Cardiac fibroblast (primary cell): ENCODE measurements around a stretch of chr10.

GRCh38 chr10:3567397-3567750 is 217.6 kb downstream of the KLF6 start:
- RRBS: no CpG with 5 or more reads among the region's 5 CpGs

DNA sequence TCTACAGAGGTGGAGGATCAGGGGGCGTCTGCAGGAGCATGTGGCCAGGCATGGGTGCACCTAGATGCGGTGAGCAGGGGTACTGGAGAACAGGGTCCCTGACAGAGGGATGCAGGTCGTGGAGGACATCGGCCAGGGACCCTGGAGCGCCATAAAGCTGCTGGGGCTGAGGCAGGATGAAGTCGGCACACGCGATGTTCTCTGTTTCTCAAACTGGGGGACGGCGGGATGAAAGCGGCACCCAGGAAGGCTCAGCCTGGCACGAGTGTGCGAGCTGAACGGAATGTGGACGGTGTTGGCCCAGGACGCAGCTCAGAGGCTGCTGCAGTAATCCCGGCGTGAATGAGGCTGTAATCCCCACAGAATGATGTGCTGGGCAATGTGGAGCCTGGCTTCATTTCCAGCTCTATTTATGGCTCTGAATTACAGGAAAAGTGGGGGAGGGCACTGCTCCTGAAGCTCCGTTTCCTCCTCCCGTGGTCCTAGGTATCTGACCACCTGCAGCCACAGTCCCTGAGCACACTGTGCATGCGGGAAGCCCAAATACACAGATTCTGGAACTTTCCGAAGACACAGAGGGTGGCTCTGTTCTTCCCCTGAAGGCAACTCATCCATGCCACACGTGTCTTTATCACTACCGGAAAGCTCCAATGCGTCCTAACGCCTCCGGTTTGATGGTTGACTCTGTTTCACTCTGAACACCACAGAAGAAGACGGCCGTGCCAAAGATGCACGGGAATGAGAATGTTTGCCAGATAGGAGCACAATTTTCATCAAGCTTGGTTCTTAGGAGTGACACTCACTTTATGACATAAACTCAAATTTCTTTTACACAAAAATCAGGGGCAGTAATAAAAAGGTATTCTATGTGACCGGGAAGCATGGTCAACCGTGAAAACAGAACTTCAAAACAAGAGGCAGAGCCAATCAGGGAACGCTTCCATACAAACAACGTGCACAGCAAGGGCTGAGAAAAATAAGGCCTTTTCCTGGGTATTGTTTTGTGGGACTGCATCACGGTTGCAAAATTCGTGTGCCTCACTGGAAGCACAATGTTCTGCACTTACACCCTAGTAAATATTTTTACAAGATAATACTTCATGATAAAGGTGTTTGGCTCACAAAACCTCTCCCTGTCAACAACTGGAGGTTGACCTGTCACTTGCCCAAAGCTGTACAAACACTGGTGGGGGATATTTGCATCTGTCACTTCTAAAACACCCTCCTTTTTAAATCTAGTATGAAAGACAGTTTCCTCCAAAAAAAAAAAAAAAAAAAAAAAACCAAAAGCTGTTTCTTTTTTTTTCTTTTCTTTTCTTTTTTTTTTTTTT is 37.4 kb downstream of the KLF6 start:
- RRBS: no CpG with 5 or more reads among the region's 36 CpGs

- RRBS: no CpG with 5 or more reads among the region's 9 CpGs
These were observed 30.1 kb downstream of the KLF6 start for GRCh38 chr10:3754809-3755460.

DNA sequence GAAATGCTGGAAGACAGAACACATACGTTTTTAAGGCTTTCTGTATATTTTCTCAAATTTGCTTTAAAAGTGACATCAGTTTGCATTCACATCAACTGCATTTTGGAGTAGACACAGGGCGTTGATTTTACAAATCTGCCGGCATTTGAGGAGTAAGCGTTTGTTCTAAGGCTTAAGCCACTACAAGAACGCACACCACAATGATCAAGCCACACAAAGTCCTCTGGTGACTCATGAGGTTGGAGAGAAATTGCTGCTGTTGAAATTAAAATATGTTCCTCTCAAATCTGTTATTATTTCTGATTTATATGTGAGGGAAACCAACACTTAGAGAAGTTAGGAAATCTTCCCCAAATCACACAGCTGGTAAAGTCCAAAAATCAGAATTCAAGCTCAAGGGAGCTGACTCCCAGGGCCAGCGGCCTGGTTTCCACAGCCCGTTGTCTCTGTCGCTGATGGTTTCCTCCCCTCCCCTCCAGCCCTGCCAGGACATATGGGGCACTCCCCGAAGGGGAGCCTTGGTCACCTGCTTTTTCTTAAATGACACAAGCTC is 29.0 kb upstream of the KLF6 start:
- RRBS: no CpG with 5 or more reads among the region's 9 CpGs

DNA sequence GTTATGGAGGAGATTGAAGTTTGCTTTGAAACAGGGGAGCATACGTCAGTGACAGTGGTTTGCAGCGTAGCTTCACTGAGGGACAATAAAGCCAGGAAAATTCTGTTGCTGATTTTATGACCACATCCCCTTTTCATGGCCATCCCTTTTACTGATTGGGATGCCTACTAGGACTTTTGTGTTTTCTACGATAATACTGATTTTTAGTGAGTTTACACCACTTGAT is 64.2 kb upstream of the KLF6 start:
- RRBS: no CpG with 5 or more reads among the region's 3 CpGs

- RRBS: no CpG with 5 or more reads among the region's 10 CpGs
These were observed 68.5 kb upstream of the KLF6 start for GRCh38 chr10:3853417-3854055.

DNA sequence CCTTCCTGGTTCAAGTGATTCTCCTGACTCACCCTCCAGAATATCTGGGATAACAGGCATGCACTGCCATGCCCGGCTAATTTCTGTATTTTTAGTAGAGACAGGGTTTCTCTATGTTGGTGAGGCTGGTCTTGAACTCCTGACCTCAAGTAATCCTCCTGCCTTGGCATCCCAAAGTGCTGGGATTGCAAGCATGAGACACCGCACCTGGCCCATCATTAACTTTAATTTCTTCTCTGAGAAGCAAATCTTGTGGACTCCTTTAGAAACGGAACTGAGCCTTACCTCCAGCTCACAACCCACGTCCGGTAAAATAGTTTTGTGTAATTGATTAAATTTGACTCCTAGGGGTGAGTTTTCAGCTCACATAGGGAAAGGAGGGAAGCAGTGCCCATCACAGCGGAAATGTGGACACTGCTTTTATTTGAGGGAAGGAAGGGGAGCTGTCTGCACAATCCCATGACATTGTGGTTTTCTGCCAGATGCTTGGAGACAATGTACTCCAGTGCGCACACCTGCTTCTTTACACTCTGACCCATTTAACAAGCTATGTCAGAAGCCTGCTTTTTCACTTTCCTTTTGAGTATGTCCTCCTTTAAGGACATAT is 89.9 kb upstream of the KLF6 start:
- RRBS: no CpG with 5 or more reads among the region's 7 CpGs

DNA sequence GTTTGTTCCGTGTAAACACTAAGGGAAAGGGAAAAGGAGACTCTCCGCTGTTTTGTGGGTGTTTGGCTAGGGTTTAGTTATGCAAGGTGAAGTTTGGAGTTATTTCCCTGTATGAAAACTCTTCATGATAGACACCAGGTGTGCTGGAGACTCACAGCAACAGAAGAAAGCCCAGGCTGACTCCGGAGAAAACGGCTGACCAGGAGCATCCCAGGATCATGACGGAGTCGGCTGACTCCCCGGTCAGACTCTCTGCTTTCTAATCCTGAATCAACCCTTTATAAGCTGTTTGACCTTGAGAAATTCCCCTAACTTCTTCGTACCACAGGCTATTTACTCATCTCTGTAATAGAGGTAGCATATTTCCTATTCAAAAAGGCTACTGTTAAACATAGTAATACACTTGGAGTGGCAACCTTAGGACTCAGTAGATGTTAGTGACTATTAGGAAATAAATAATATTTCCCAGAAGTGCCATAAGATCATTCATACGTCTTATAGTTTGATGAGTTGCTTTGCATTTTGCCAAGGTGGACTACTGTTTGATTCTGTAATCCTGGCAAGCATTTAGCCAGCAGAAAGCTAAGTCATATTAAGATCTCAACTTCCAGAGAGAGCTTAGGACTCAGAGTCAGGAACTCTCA is 94.3 kb upstream of the KLF6 start:
- RRBS: 89% methylated on average over 5 of the region's 9 CpGs

DNA sequence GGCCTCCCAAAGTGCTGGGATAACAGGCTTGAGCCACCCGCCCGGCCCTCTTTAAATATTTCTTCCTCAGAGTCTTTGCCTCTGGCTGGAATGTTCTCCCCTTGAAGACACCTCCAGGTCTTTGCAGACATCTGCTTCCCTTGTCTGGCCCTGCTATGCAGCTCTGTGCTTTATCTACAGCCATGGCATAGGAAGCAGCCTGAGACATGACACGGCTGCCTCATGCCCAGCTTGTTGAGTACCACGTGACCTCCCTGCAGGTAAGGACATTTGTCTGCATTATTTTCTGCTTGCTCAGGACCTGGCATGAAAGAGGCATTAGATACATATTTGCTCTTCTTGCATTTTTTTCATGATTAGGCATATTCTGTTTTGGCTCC is 113.8 kb upstream of the KLF6 start:
- RRBS: no CpG with 5 or more reads among the region's 4 CpGs

GRCh38 chr10:4240880-4241454 is 456.0 kb upstream of the KLF6 start:
- RRBS: no CpG with 5 or more reads among the region's 4 CpGs

DNA sequence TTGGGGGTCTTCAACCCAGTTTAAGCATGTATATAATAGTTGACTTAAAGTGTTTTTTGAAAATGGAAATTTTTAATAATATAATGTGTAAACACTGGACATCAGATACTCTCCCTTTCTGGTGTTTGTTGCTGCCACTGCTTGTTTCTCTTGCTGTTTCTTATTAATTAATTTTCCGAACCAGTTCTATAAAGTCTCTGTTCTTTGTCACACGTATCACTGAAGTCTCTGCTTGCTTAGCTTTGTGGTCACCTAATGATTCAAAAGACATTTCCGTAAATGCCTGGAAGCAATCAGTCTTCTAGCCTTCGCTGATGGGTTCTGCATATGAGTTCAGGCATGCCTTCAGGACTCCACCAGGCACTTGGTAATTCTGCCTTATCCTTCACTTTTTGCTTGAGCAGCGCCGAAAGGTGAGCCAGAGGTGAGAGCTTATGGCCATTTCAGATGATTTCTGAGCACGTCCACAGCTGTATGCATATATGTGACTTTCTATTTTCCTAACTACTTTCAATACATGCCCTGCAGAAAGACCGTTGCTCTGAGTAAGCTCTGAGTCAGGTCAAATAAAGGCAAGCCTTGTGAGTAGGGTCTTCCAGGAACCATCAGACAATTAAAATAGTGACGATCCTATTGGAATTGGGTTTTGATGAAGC is 154.6 kb upstream of the AKR1E2 start:
- RRBS: no CpG with 5 or more reads among the region's 9 CpGs

DNA sequence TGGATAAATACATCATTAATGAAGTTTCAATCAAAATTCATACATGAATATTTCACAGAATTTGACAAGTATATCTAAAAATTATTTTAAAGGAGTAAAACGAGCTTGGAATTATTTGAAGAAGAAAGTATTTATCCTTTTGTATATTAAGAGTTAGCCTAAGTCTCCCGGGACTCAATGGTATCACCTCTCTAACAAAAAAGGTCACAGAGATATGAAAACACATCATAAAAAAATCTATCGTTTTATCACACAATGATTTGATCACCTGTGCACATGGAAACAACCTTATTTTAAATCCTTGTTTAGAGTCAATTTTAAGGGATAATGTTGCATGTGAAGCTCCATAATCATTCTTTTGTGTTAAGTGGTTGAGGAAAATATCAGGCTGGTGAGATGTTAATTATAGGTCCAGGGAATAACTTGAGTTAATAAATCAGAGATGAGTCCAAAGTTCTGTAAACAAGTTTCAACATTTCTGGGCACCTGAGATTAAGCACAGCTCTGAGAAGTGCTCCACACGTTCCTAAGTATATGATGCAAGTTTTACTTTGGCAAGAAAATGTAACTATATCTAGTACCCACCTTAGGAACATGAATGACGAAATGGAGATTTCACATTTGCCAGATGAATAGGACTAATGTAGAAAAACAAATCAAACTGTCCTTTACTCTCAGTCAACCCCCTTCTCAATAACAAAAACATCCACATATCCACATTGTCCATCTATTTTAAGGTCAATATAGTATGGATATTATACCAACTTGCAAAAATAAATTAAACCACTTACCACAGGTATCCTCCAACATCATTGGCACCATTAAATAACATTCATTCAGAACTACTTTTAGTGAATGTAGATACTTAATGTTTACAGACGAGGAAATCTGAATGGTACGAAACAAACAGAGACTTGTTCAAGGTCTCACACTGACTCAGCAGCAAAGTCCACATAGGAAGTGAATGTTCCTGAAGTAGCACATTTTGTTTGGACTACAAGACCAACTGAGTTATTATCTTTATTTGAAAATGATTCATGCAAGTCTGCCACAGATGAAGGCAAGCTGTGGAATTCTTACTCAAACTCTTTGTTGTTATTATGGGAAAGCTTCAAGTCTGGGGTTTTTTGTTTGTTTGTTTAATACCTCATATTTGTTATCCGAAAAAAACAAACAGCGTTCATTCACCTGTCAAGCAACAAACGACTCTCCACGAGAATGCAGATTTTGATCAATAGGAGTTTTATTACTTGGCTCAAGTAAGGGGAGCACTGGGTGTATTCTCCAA is 148.3 kb upstream of the AKR1E2 start:
- RRBS: no CpG with 5 or more reads among the region's 11 CpGs

DNA sequence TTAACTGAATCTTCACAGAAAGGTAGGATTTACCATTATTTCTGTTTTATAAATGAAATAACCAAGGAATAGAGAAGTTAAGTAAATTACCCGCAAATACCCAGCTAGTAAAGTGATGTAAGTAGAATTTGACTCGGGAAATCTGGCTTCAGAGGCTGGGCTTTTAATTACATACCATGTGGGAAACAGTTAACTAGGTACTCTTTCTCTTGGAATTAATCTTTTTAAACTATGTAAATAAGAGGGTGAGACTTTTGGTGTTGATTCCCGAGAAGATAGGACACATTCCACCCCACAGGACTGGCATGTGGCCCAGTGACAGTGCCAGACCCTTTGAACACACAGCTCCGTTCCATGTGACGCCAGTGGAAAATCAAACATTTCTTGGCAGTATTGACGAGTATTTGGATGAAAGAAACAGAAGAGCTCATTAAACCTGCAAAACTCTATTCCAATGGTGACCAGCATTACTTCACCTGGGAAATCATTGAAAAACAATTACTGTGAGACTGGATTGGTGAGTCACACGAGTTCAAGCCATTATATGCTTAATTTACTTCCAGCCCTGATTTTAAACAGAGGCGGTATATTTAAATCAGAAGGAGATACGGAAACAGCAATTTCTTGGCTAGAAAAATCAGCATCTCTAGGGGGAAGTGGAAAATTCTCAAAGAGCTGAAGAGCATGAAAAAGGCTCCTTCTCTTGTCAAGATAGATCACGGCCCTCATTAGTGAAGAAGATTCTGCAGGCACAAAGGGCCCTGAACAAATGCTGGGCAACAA is 25.8 kb downstream of the AKR1E2 start:
- RRBS: no CpG with 5 or more reads among the region's 10 CpGs

DNA sequence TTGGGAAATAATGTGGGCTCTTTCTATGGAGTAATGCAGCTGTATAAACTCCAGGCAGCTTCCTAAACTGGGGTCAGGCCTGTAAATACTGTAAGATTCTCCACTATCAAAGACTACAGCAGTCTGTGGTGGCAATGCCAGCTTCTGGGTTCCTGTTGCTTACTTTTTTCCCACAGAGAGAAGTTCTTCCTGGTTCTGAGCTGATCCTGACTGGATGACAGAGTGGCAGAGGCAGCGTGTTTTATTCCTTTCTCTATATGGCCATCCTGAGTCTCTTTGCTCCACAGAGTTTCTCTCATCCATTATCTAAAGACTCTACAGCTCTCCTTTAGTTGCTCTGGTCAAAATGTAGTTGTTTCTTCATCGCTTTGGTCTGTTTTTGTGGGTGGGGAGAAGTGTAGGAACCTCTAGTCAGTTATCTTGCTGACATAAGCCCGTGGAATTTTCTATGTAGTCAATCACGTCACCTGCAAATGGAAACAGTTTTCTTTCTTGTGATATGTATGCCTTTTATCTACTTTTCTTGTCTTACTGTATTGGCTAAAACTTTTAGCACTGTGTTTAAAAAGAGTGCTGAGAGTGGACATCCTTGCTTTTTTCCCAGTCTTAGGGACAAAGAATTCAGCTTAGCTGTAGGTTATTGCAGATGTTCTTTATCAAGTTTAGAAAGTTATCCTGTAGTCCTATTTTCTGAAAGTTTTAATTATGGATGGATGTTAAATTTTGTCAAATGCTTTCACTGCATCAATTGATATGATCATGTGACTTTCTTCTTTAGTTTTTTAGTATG is 42.2 kb downstream of the AKR1E2 start:
- RRBS: no CpG with 5 or more reads among the region's 4 CpGs

DNA sequence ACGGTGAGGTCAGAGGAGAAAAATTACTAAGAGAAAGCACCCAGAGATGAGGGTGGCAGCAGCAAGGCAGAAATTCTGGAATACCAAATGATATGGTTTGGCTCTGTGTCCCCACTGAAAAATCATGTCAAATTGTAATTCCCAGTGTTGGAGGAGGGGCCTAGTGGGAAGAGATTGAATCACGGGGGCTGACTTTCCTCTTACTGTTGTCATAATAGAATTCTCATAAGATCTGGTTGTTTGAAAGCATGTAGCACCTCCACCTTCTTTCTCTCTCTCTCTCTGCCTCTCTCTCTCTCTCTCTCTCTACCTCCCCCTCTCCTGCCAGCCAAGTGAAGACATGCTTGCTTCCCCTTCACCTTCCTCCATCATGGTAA is 19.3 kb upstream of the AKR1C1 start:
- RRBS: no CpG with 5 or more reads among the region's 2 CpGs

DNA sequence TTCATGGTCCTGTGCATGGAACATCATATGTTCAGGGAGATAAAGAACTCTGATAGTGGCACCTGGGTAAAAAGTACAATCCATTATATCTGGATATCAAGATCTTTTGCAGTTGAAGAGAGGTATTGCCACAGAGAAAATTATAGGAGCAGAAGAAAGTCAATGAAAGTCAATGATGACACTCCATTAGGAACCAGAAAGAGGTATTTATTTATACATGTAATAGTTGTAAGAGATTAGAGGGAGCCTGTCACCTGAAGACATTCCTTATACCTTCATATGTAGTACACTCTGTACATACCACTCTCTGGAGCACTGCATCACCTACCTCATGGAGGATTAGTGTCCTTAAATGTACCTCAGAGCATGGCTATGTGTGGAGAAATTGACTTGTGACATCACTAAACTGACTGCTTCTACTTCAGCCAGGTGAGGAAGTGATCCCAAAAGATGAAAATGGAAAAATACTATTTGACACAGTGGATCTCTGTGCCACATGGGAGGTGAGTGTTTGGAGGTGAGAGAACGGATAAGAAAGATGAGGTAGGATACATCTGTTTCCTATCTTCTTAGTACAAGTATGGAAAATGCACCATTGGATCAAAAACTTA is 4.8 kb downstream of the AKR1C1 start:
- RRBS: no CpG with 5 or more reads among the region's 1 CpG

DNA sequence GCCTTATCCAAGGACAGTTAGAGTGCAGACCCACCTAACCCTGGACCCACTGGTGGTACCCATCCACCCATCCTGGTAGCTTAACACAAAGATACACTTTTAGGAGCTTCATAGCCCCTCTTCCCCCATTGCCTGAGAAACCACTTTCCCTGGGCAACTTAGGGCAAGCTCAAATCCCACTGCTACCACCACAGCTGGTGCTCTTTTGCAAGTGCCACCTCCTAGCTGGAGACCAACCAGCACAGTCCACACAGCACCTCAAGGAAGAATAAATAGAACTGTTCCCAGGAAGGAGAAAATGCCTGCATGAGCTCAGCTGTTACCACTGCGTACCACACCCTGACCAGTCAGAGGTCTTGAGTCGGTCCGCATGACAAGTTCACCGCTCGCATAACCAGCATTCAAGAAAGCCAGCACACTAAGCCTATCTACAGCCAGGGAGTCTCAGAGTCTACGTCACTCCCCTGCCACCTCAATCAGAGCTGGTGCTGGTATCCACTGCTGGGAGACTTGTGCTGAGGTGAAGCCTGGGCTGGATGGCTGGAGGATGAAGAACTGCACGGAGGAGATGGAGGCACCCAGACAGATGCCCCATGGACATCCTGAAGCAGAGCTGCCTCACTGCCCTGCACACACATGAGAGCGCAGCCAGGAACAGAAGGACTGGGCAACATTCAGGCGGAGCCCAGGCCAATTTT is 19.5 kb downstream of the AKR1C1 start:
- RRBS: no CpG with 5 or more reads among the region's 9 CpGs

DNA sequence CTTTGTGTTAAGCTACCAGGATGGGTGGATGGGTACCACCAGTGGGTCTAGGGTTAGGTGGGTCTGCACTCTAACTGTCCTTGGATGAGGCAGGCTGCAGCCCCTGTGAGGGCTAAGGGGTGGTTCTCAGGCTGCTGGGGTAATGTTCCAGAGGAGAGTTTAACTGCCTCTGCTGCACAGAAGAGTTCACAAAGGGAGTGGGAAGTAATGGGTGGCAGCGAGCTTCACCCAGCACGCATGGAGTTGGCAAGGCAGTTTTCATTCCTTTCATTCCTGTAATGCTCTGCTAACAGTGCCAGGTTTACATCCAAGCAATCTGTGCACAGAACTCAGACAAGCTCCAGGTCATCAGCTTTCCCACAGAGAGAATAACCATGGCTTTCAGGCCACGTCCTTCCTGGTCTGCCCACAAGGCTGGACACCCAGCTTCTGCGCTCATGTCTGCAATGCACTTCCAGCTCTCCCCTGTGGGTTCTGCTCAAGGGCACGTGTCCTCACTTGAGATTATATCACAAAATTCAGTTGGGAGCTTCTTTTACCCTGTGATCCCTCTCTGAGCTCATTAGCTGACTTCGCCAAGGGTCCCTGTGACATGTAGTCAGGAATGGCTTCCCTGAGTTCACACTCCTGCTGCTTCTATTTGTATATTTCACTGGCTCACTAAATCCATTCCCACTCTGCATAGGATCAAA is 18.7 kb downstream of the AKR1C2 start:
- RRBS: no CpG with 5 or more reads among the region's 6 CpGs

- RRBS: no CpG with 5 or more reads among the region's 13 CpGs
These were observed 31.6 kb upstream of the AKR1C2 start for GRCh38 chr10:5035014-5035824.

- RRBS: no CpG with 5 or more reads among the region's 4 CpGs
These were observed 1.1 kb downstream of the AKR1C4 start for GRCh38 chr10:5197737-5198088.